Mononuclear cell (primary cell): ENCODE results near the genes PDC, RGS21, GLRX2 and CDC73.

DNA sequence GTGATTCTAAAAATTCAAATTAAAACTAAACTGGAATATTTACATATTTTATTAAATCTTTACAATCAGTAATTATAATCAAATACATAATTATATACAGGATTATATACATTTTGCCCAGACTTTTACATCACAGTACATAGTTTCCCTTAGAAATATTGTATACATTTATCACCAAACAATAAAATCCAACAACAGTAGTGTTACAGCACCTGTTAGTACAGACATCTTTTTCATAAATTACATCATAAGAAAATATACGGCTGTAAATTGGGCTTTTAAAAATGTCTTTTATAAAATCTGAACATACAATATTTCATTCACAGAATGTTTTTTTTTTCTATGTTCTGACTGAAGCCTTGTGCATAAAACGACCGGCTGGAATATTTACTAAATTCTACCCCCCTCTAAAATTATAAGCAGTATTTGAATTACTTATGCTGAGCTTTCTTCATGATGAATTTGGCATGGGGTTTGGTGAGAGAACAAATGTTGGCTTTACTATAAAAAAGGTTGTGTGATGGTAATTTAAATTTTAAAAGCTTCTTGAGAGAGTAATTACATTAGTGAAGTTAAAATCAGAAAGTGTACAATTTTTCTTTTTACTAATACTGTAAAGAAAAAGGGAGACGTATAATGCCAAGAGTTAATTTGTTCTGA, 64.1 kb downstream of the EDEM3 start:
- RRBS: no CpG with 5 or more reads among the region's 4 CpGs

DNA sequence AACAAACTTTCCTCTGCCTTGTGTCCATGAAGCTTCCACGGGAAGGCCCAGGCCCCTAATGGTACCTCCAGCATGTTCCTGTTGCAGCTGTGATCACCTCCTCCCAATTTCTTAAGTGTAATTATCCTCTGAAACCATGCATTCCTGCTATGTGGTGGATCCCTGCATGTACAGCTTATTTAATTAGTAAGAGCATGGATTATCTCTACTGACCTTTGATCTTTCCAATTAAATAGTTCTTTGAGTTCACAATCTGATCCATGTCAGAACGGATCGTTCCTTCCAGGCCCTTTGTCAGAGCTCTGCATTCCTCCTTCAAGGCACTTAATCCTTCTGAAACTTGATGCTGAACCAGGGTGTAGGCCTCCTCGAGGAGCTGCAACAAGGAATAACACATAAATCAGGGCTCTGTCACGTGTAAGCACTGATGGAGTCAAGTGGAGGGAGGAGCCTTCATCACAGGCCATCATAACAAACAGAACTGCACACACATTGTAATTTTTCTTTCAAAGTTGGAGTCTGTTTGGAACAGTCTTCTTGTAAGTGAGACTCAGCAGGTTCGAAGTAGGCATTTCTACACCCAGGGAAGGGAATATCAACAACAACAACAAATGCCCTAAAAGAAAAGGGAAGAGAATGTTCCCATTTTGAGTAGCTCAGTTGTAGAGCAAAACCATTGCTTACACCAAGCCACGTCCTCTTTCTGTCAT, 68.5 kb upstream of the EDEM3 start:
- RRBS: no CpG with 5 or more reads among the region's 7 CpGs

DNA sequence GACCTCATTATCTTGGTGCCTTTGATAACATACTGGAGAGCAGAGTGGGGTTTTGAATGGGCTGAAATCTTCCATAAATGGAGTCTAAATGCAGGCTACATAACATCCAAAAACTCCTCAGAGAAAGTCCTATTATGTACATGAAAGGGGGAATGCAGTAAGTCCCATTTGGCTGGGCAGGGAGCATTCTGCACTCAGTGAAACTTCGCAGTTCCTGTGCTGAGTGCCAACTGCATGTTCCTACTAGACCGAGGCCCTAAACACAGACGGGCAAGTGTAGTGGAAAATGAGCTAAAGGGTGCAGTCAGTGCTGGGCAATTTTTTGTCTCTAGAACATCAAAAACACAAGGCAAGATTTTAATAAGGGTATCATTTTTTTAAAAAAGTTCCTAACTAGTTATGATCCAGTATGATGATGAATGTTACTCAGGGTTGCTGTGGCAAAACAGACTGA, 91.7 kb downstream of the NIBAN1 start:
- RRBS: no CpG with 5 or more reads among the region's 3 CpGs

- RRBS: no CpG with 5 or more reads among the region's 5 CpGs
Measured at GRCh38 chr1:184958785-184959446, 15.4 kb downstream of the NIBAN1 start.

- RRBS: no CpG with 5 or more reads among the region's 1 CpG
Measured at GRCh38 chr1:184959699-184959943, 14.7 kb downstream of the NIBAN1 start.

DNA sequence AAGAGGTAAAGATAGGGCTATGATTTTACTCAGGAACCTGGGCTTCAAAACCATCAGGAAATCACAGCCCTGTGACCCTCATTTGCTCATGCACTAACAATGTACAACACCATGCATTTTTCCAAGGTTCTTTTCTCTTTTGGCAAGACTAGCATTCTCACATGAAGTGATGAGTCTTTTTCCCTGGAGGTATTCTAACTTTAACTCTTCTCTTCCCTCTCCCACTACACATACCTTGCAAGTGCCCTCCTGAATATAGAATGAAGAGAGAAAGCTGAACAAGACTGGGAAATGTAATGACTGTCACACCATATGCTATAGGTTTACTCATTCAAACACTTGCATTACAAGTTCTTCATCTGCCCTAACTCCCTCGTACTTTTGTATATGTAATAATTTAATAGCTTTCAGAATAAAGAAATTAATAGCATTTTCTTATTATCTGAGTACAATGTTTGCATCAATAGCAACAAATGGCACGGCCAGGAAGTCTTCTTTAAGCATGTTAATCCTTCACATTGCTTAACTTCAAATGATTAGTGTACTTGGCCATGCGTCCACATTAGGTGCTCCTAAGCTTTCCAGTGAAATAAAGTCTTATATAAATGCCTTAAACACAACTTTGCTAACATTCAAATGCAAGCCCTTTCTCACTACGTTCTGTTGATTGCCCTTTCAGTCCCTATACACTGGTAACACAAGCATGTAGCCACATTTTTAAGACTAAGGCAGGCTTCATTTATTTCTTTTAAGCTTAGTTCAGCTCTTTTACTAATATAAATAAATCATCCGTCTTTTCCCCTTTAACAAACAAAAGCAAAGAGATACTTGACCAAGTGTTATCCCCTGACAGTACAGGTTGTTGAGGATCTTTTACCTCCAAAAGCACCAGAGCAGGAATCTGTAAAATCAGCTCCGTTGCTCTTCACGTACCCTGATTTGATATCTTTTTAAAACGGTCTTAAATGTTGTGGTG, 1.7 kb downstream of the NIBAN1 start:
- RRBS: no CpG with 5 or more reads among the region's 8 CpGs

- RRBS: no CpG with 5 or more reads among the region's 3 CpGs
Measured at GRCh38 chr1:185118626-185119167, 38.1 kb downstream of the TRMT1L start.

DNA sequence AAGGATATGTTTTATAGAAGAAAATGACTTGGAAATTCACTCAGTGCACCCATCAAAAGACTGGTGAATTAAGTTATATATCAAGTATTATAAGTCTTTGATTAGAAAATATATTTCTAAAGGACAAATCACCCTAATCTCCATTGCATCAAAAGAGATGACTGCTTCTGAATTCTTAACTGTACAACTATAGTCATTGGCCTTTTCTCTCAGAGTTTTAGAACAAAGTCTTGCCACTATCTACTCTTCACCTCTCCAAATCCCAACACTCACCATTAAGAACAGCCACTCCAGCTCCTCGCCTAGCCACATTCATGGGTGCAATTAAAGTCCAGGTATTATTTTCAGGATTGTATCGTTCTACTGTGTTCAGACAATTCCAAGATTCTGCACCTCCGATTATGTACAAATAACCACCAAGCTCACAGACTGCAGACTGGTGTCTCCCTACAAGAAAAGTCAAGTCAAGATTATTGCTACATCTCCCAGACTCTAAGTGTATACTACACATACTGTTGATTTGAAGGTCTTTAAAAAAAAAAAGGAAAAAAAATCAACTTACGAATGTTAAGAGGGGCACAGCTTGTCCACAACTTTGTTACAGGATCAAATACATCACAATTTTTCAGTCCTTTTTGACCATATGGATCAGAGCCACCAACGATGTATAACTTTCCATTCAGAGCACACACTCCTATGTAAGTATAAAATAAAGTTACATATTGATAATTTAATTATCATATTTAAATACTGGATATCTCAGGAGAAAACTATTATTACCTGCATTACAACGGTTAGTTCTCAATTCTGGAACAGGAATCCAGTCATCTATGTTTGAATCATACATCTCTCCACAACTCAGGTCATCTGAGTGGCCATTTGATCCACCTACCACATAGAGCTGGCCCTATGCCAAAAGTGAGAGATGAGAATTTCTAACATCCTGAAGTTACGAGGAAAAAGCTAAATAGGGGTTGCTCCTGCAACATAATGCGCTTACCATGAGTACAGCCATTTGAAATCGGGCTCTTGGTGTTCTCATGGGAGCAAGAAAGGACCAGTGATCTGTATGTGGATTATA, 17.3 kb downstream of the IVNS1ABP start:
- RRBS: no CpG with 5 or more reads among the region's 9 CpGs

GRCh38 chr1:185306767-185307695, 10.0 kb downstream of the IVNS1ABP start:
- RRBS: no CpG with 5 or more reads among the region's 5 CpGs

- RRBS: 1% methylated on average over 13 of the region's 32 CpGs
Measured at GRCh38 chr1:185316140-185316478, 934 bp downstream of the IVNS1ABP start.

DNA sequence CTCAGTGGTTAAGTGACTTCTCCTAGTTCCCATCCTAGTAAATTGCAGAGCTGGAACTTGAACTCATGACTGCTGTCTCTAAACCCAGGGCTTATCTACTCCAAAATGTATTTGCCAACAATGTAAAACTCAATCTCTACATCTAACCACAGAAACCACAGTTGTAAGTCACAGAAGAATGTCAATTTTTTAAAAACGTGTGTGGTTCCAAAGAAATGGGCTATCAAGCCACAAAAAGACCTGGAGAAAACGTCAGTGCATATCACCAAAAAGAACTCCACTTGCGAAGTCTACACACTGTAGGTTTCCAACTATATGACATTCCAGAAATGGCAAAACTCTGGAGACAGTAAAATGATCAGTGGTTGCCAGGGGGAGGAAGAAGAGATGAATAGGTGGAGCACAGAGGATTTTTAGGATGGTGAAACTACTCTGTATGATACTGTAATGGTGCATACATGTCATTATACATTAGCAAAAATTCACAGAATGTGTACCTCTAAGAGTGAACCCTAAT, 172.5 kb upstream of the HMCN1 start:
- RRBS: no CpG with 5 or more reads among the region's 3 CpGs

- RRBS: no CpG with 5 or more reads among the region's 1 CpG
Measured at GRCh38 chr1:186460958-186461284, at the start of gene PDC. TSS of gene PDC (minus strand) at chr1:186461114.

DNA sequence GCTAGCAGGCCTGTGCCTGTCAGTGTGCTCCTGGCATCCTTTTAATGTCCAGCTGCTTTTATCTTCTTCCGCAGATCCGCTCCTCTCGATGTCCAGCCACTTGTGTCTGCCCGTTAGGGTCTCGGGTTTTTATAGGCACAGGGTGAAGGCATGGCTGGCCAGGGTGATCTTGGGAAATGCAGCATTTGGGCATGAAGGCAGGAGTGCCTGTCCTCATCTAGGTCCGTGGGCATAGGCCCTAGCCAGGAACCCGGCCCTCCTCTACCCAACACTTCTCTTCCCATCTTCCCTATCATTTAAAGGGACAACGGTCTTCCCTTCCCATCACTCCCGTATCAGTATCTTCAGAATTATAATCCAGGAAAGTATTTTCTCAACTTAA, 715.1 kb downstream of the BRINP3 start:
- RRBS: no CpG with 5 or more reads among the region's 9 CpGs

DNA sequence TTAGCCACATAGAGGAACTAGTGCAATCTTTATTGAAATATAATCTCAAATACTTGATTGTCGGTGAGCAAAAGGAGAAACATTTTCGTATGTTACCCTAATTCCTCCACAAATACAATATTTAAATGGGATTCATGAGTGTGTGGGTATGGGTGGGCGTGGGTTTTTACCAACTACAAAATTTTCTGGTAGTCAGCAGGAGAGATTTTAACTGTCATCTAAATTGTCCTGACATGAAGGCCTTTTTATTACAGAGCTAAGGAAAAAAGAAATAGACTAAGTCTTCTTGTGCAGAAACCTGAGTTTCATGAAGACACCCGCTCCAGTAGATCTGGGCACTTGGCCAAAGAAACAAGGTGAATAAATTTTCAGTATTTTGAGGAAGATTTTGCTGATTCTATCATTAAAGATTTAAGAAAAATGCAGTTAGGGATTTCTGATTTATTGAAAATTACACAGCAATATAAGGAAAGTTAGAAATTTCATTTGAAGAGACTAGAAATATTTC, 758 bp downstream of the RGS18 start:
- RRBS: no CpG with 5 or more reads among the region's 4 CpGs

DNA sequence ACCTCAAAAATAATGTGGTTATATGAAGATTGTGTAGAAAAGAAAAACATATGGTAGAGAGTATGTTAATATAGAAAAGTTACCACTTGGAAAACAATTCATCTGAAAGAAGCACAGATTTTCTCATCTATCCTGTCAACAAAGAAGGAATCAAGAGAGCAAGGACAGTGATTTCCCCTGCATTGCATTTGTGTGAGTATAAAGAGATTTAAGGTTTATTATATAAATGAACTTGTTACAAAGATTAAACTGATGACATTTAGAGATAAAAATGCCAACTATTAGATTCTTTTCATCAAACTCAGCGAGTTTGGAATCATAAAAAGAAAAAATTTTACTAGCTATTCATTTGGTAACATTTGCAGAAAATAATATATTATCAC, at the start of gene RGS21:
Gene RGS21, plus strand, starts transcription at position 79 of the 383 bp plus-strand sequence.
- RRBS: no CpG with 5 or more reads among the region's 1 CpG

- RRBS: no CpG with 5 or more reads among the region's 10 CpGs
Measured at GRCh38 chr1:192809123-192809271, 158 bp downstream of the RGS2 start.

DNA sequence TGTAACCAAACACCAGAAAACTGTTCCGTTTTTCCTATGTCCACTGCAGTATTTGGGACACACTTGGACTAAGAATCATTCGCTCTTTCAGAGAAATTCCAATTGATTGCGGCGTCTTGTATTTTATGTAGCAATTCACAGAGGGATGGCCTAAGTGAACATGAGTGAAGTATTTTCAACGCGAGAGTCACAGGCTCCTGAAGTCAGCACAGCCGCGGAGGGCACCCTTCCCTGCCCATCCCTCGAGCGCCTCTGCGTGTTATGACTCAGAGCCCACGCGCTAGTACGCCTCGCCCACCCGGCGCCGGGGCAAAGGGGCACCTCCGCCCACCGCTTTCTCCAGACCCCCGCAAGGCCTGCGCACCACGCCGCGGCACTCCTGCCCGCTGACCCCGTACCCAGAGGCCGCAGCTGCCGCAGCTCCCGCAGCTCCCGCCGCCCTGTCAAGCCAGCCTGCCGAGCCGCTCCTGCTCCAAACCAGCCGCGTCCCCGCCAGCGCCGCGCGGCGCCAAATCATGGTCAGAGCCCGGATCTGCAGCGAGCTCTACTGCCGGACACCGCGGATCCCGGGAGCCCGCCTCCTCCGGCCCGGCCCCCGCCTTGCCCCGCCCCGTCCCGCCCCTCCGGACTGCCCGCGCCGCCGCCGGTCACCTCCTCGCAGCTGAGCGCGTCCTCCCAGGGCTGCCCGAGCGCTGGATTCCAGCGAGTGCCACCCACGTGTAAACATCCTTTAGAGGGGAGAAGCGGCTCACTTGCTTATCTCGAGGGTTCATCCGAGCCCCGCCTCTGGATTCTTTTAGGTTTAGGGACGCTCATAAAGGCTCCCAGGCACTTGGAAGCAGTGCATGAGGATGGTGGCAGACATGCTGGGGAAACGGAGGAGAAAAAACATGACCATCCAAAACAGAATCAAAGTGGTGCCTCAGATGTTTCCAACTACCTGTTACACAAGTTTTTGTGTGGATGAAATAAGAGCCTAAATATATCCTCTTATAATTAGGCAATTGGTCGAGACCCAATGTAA, at the start of gene GLRX2:
Gene GLRX2, minus strand, starts transcription at position 549 of the 1,024 bp plus-strand sequence.
- RRBS: 4% methylated on average over 5 of the region's 75 CpGs

GRCh38 chr1:193113132-193113730, 8.0 kb upstream of the GLRX2 start:
- RRBS: no CpG with 5 or more reads among the region's 8 CpGs

GRCh38 chr1:193121922-193122735, at the start of gene CDC73:
TSS of gene CDC73 (plus strand) at chr1:193122031.
- RRBS: no CpG with 5 or more reads among the region's 53 CpGs

GRCh38 chr1:193219111-193219887, 32.9 kb upstream of the B3GALT2 start:
- RRBS: no CpG with 5 or more reads among the region's 5 CpGs